HCT116 (cell line): ENCODE data around the genes L1TD1 and FOXD3.

- RRBS, result 97% methylated on average over 2 of the region's 12 CpGs
Observed at GRCh38 chr1:61139229-61140211, 57.2 kb downstream of the NFIA start.

DNA sequence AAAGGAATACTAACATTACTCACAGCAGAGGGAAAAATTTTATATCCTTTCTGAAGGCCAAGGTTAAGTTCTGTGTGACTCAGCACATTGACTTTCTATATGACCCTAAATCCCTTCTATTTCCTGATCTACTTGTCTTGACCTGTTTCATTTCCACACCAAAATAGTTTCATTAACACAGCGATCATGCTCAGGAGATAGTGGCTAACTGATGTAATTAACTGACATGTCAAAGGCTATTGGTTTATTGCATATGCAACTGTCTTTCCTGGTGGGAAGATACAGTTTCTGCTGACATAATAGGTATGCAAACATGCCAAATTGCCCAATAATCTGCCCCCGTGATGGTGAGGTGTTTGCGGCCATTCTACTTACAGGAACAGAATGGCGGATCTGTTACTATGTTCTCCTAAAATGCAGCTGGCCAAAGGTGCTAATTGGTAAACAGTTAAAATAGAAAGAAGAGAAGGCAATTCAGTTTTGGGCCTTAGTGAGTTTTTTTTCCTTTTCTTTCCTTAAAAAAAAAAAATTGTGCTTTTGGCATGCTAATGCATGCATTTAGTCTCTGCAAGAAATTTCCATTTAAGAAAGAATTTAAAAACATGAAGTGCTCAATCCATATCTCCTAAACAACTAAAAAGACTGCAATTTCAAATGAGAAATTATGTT, 59.4 kb downstream of the NFIA start:
- RRBS, result no CpG with 5 or more reads among the region's 4 CpGs

GRCh38 chr1:61183209-61184522, 101.3 kb downstream of the NFIA start:
- RRBS, result no CpG with 5 or more reads among the region's 28 CpGs

DNA sequence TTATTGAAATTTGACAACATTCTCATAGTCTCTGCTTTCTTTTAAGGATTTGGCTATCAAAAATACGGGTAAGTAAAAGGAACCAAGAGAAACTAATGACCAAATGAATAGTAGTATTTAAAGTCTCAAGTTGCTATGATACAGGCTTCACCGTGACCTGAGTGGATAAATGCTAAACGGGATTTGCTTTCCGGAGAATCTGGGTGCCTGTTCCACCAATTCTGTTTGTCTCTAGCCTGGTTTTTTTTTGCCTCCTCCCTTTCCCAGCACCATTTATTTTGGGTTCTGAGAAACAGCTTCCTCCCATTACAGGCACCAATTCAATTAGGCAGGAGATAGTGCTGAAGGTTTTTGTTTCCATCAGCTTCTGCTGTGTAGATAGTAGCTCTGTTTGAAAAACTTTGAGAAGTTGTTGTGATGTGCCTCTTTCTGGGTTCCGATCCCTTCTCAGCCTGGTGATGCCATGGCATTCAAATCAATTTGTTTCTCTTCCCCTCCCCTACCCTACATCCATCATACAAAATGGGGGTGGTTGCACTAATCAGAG, 108.9 kb downstream of the NFIA start:
- RRBS, result no CpG with 5 or more reads among the region's 5 CpGs

- RRBS, result no CpG with 5 or more reads among the region's 4 CpGs
Observed at GRCh38 chr1:61414047-61414732, 310.8 kb downstream of the TM2D1 start.

DNA sequence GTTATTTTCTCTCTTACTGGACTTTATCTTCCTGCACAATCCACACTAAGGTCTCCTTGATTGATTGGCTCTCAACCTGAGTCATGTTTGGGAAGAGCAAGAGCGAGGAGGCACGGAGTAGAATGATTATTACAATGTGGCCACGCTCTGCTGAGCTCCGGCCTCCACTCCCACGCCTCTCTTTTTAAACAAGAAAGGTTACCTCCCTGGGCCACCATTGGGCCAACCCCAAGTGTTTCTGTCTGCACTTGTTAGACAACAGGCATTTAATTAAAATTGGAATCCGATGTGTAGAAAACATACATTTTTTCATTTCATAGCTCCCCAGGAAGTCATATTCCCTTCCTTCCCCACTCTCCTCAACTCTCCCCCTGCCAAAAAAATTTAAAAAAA, 278.2 kb downstream of the TM2D1 start:
- RRBS, result no CpG with 5 or more reads among the region's 6 CpGs

GRCh38 chr1:61638102-61638978, 86.6 kb downstream of the TM2D1 start:
- RRBS, result no CpG with 5 or more reads among the region's 8 CpGs

DNA sequence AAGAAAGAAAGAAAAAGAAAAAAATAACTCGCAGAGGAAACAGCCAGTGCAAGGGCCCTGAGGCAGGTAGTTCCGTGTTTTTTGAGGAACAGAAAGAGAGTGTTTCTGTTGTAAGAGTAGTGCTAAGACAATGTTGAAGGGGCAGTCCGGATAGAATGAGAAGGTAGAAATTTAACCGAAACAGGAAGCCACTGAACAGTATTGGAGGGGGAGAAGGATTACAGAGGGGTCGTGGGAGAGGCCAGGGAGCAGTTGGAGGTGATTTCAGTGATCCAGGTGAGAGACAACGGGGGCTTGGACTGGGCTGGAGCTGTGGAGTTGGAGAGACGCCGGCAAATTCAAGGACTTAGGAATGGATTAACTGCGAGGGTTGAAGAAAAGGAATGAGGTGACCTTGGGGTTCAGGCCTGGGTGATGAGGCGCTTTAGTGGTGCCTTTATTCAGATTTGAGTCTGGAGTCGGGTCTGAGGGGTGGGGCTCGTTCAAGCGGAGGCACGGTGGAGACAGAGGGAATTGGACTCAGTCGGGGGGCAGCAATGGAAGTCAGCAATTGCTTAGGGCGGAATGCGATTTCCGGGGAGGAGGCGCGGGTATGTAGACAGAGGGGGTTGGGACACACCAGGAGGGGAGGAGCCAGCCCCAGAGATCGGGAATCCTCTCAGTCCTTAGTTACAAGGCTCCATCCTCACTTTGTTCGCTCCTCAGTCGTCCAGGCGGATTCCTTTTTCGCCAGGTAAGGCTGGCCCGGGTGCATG, at the start of gene L1TD1:
Gene L1TD1 (plus strand): TSS at position 661 of the 755 bp plus-strand sequence.
- RRBS, result no CpG with 5 or more reads among the region's 26 CpGs

GRCh38 chr1:62318322-62318741, 902 bp downstream of the KANK4 start:
- RRBS, result no CpG with 5 or more reads among the region's 26 CpGs

DNA sequence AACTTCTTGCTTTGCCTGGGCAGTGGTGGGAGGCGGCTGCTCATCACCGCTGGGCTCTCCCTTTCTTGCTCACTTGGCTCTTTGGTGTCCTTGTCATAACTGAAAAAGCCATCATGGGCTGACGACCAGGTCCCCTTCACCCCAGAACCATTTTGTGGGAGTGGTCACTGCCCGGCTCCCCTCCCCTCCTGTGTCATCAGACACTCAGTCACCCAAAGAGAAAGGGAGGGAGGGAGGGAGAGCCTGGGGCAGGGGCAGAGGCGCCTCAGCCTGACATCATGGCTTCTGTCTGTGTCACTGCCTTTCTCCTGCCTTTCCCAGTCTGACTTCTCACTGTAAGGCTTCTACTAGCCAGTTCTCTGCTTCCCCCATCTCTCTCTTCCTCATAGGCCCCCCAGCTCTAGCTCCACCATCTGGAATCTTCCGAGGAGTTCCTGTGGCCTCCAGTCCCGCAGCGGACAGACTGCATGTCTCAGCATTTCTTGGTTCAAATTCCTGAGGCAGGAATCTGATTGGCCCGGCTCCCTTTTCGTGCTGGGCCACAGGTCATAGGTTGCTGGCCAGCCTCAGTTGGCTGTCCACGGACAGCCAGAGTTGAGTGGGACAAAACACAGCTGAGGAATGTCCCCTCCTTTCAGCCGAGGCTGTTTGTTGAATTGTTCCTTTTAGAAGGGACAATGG, 18.5 kb upstream of the KANK4 start:
- RRBS, result no CpG with 5 or more reads among the region's 12 CpGs

DNA sequence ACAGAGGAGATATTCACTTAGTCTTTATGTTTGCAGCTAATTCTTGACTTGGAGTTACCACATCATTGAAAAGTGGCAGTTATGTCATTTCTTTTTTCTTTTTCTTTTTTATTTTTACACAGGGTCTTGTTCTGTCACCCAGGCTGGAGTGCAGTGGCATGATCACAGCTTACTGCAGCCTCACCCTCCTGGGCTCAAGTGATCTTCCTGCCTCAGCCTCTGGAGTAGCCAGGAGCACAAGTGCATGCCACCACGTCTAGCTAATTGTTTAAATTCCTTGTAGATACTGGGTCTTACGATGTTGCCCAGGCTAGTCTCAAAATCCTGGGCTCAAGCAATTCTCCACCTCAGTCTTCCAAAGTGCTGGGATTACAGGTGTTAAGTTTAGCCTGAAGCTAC, 52.1 kb upstream of the KANK4 start:
- RRBS, result no CpG with 5 or more reads among the region's 2 CpGs

DNA sequence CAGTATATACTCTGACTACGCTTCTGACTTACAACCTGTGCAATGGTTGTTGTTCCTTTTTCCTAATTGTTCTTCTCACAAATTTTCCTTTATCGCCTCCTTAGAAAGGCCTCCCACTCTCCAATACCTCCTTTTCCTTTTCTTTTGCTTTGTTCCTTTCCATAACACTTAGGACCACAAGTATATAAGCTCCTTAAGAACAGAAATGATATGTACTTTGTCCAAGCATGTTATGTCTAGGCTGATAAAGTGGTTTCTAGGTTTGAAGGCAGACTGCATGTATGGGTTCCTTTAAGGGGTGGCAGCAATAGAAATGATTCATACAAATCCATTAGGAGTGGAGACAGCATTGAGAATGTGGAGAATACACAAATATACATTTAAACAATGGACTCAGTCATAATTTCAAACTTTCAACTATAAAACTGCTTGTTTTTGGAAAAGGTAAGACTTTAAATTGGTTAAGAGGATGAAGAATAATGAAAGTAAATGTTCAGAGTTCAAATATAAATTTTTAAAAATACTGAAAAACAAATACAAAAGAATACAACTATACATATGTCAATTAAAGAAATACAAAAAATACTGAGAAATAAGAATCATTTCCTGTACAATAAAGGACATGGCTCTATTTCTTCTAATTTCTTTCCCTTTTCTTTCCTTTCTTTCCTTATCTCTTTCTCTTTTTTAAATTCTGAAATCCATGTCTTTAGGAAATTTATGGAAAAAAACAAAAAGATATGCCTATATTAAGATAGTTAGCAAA, 74.4 kb downstream of the USP1 start:
- RRBS, result no CpG with 5 or more reads among the region's 2 CpGs

GRCh38 chr1:62613049-62613607, 15.8 kb downstream of the ANGPTL3 start:
- RRBS, result no CpG with 5 or more reads among the region's 3 CpGs

- RRBS, result 32% methylated on average over 29 of the region's 97 CpGs
Observed at GRCh38 chr1:63321770-63322932, at the start of gene FOXD3. Gene FOXD3, plus strand, starts transcription at chr1:63322567.

GRCh38 chr1:63487664-63488135, 35.3 kb downstream of the ITGB3BP start:
- RRBS, result no CpG with 5 or more reads among the region's 7 CpGs

DNA sequence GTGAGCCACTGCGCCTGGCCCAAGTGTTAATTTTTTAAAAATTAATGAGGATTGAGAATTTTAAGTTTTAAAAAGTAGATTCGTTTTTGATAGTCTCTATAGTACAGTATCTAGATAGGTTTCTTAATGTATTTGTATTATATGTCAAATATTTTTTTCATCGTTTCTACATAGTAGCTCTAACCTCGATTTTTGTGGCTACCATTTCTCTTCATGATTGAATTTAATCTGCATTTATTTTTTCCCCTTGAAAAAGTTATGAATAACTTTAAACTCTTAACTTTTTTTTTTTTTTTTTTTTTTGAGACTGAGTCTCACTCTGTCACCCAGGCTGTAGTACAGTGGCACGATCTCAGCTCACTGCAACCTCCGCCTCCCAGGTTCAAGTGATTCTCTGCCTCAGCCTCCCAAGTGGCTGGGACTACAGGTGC, 33.0 kb upstream of the PGM1 start:
- RRBS, result no CpG with 5 or more reads among the region's 6 CpGs

DNA sequence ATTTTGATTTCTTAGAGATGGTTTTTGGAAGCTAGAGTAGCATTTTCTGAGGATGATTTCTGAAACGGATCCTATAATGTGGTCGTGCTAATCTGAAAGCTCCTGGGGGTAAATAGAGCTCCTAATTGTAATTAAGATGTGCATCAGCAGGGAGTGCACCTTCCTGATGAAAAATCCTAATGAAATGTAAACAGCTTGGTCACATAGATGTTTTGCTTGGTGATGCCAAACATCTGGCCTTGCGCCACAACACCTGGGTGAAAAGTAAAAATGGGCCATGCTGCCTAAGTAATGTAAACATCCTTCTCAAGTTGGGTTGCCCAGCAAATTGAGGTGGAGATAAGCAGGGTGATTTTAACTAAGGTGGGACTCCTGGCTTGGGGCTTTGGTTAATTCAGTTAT, 1.9 kb downstream of the ROR1 start:
- RRBS, result no CpG with 5 or more reads among the region's 3 CpGs

GRCh38 chr1:64070844-64071469, 132.5 kb upstream of the UBE2U start:
- RRBS, result no CpG with 5 or more reads among the region's 9 CpGs

- RRBS, result no CpG with 5 or more reads among the region's 12 CpGs
Observed at GRCh38 chr1:64679294-64680203, 65.3 kb upstream of the RAVER2 start.